Left lobe of liver (tissue), 1 donor: ENCODE measurements around the genes PZP and CLEC1B.

- PRO-cap, result no peak
These were observed 5.8 kb downstream of the CLEC4D start for GRCh38 chr12:8519069-8519459.

DNA sequence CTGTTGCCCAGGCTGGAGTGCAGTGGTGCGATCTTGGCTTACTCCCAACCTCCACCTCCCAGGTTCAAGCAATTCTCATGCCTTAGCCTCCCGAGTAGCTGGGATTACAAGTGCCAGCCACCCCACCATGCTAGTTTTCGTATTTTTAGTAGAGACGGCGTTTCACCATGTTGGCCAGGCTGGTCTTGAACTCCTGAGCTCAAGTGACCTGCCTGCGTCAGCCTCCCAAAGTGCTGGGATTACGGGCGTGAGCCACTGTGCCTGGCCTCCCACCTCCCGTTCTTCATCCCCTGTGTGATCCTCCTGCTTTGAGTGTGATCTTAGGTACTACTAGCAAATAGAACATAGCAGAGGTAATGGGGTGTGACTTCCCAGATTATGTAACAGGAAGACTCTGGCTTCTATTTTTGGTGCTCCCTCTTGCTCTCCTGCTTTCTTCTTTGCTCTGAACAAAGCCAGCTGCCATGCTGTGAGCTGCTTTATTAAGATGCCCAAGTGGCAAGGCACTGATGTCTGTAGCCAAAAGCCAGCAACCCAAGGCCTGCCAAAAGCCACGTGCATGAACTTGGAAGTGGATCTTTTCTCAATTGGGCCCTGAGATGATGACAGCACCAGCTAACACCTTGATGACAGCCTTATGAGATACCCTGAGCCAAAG lies 5.7 kb upstream of the MFAP5 start:
- PRO-cap, result no peak

- PRO-cap, result no peak
These were observed 6.7 kb downstream of the A2ML1 start for GRCh38 chr12:8829188-8829471.

DNA sequence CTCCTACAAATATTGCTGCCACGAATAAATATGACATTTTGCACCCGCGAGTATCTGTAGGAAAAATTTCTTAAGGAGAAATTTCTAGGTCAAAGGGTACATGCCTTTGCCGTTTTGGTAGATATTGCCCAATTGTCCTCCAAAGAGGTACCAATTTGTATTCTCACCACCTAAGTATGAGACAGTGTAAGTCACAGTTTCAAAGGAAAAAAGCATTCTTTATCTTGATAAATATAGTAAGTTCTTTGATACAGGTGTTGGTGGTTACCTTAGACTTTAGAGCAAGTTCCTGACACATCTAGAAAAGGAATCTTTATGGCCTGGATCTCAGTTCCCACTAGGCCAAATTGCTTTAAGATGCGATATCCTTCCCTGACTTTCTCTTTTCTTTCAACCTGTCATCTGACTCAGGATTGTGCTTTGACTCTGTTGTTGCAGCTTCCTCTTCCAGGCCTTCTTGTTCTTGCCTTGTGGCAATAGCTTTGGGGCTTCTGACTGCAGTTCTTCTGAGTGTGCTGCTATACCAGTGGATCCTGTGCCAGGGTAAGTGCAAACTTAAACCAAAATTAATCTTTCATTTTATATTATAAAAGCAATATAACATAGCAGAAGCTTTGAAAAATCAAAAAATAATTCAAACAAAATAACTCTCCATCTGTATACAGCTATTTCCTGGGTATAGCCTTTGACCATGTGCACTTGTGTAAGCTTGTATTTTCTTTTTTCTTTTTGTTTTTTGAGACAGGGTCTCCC lies 2.6 kb downstream of the KLRG1 start:
- PRO-cap, result no peak

- PRO-cap, result bidirectional peak, plus-strand start at chr12:9128601, minus-strand start at chr12:9128509
These were observed 12.5 kb upstream of the A2M start for GRCh38 chr12:9128004-9128932.

GRCh38 chr12:9208181-9208656 lies at the start of gene PZP:
Gene PZP (minus strand): TSS chr12:9208395.
- PRO-cap, result no peak

- PRO-cap, result unidirectional peak, plus-strand start at chr12:9221256
These were observed 12.8 kb upstream of the PZP start for GRCh38 chr12:9220976-9221458.

DNA sequence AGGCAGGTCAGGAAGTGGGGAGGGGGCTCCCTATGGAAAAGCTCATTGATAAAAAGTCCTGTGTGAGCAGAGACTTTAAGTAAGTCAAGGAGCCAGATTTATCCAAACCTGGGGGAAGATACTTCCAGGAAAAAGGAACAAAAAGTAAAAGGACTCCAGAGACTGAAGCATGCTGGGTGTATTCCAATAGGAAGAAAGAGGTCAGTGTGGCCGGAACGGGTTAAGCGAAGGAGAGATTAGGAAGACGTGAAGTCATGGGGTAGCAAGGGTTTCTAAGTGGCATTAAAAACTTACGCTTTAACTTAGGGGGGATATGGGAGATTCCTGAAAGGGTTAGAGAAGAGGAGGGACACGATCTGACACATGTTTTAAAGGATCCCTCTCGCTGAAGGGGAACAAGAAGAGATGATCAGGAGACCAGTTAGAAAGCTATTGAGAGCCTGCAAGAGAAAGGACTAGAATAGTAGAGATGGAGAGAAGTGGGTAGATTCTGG lies 29.7 kb upstream of the PZP start:
- PRO-cap, result no peak

- PRO-cap, result no peak
These were observed 156.3 kb upstream of the PZP start for GRCh38 chr12:9364027-9365417.

DNA sequence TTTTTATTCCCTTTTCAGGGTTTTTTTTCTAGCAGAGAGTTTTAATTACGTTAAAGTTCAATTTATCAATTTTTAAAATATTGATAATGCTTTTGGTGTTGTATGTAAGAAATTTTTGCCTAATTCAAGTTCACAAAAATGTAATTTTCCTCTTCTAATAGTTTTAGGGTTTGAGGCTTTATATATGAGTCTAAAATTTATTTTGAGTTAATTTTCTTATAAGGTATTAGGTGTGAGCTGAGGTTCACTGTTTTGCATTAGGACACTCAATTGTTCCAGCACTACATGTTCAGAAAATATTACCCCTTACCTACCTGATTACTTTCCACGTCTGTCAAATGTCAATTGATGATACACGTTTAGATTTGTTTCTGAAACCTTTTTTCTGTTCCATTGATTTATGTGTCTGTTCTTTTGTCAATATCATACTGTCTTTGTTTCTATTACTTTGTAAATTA lies 17.4 kb upstream of the CLEC2D start:
- PRO-cap, result no peak

DNA sequence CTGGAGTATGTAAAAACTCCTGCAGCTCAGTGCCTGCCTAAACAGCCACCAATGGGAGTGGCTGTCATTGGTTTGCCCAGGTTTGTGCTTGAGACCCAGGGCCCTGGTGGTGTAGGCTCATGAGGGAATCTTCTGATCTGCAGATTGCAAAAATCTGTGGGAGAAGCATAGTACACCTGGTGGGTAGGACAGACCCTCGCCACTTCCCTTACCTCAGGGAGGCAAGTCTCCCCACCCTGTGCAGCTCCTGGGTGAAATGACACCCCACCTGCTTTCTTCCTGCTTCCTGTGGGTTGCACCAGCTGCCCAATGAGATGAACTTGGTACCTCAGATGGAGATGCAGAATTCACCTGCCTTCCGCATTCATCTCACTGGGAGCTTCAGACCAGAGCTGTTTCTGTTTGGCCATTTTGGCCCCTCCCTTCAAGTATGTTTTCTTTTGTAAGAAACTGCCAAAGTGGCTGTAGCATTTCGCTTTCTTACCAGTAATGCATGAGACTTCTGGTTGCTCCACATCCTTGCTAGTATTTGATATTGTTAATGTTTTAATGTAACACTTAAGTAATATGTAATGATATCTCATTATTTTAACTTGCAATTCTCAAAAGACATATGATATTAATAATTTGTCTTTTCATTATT lies 4.7 kb downstream of the CLEC2D start:
- PRO-cap, result no peak

DNA sequence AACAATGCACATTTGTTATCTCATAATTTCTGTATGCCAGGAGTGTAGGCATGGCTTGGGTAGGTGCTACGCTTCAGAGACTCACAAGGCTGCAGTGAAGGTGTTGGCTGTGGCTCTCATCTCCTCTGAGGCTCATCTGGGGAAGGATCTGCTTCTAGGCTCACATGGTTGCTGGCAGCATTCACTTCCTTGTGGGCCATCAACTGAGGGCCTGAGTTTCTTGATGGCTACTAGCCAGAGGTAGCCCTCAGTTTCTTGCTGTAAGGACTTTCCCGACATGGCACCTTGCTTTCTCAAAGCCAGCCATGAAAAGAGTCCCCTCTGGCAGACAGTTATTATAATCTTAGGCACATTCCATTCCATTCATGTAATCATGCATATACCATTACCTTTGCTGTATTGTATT lies 20.3 kb downstream of the CD69 start:
- PRO-cap, result no peak

- PRO-cap, result no peak
These were observed 10.0 kb downstream of the CD69 start for GRCh38 chr12:9750708-9751122.

DNA sequence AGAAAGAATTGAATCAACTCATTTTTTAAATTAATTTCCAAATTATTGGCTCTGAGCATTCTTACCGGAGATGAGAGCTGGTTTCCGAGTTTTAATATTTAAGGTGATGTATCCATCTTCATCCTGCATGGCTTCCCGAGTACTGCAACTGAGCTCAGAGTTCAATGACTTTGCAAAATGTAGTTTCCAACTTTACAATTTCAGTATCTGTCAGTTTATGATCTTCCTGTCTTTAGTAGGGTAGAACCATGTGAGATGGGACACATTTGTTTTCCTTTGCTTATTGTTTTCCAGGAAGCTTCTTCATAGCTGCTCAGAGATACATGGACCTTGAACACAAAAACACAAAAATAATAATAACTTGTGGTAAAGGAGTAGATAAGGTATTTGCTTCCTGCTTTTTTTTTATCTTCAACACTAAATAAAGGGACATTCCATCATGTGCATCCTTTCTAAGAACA lies at the start of gene CLEC1B:
Gene CLEC1B (minus strand): TSS at position 150 of the 461 bp plus-strand sequence.
- PRO-cap, result unidirectional peak, minus-strand start at position 150 of the sequence

DNA sequence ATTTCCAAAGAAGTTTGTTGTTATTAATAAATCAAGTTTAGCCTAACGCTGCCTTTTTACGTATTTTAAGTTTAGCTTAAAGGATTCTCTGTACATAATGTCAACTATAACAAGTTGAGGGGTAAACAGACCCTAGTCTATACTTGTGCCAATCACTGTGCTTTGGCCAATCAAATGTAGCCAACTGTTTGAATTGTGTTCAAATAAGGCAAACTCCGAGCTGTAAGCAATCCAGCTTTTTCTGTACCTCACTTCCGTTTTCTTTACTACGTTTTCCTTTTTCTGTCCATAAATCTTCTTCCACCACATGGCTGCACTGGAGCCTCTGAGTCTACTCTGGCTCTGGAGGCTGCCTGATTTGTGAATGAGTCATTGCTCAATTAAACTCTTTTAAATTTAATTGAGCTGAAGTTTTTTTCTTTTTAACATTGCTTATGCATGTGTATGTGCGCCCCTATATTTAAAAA lies 29.7 kb downstream of the CLEC1A start:
- PRO-cap, result no peak

DNA sequence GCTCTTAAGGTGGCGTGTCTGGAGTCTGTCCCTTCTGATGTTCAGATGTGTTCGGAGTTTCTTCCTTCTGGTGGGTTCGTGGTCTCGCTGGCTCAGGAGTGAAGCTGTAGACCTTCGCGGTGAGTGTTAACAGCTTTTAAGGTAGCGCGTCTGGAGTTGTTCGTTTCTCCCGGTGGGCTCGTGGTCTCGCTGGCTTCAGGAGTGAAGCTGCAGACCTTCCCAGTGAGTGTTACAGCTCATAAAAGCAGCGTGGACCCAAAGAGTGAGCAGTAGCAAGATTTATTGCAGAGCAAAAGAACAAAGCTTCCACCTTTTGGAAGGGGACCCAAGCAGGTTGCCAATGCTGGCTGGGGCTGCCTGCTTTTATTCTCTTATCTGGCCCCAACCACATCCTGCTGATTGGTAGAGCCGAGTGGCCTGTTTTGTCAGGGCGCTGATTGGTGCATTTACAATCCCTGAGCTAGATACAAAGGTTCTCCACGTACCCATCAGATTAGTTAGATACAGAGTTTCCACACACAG lies 12.0 kb downstream of the GABARAPL1 start:
- PRO-cap, result no peak

- PRO-cap, result no peak
These were observed 12.7 kb downstream of the GABARAPL1 start for GRCh38 chr12:10225454-10225704.

DNA sequence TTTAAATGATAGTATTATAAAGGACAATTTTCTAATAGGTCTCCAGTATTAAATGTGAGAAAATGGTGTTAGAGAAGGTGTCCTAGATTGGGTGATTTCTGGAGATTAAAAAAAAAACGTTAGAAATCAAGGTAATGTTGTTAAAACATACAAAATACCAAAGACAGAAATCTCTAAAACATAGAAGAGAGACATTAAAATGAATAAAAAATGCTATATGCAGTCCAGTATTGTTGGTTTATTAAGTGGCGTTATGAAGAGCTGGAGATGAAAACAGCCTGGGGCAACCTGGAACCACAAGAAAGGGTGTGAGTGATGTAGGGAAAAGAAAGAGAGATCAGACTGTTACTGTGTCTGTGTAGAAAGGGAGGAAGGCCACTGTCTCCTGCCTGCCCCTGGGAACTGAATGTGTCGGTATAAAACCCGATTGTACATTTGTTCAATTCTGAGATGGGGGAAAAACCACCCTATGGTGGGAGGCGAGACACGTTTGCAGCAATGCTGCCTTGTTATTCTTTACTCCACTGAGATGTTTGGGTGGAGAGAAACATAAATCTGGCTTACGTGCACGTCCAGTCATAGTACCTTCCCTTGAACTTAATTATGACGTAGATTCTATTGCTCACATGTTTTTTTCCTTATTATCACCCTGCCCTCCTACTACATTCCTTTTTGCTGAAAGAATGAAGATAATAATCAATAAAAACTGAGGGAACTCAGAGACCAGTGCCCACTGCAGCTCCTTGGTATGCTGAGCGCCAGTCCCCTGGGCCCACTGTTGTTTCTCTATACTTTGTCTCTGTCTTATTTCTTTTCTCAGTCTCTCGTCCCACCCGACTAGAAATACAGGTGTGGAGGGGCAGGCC lies 4.7 kb upstream of the KLRK1 start:
- PRO-cap, result no peak

DNA sequence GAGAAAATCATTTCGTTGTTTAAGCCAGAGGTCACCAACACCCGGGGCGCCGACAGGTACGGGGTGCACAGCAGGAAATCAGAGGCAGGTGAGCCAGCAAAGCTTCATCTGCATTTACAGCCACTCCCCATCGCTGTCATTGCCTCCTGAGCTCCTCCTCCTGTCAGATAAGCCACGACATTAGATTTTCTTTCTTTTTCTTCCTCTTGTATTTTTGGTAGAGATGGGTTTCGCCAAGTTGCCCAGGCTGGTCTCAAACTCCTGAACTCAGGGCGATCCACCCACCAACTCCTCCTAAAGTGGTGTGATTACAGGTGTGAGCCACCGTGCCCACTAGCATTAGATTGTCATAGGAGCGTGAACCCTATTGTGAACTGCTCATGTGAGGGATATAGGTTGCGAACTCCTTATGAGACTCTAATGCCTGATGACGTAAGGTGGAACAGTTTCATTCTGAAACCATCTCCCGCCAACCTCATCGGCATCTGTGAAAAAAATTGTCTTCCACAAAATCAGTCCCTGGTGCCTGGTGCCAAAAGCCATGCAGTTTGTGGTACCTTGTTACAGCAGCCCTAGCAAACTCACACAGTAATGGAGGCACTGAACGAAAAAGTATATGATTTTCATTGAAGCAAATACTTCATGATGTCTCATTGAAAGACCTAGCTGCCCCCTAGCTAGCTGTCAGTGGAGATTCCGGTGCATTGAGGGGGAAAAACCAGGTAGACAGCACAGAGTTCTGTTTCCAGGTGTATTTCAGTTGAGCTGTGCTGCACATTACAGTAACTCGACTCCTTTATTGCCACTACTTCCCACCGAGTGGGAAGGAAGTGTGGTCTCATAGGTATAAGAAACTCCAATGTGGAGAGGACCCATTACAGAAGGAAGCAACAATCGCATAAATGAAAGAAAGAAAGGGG lies 1.4 kb downstream of the STYK1 start:
- PRO-cap, result no peak

DNA sequence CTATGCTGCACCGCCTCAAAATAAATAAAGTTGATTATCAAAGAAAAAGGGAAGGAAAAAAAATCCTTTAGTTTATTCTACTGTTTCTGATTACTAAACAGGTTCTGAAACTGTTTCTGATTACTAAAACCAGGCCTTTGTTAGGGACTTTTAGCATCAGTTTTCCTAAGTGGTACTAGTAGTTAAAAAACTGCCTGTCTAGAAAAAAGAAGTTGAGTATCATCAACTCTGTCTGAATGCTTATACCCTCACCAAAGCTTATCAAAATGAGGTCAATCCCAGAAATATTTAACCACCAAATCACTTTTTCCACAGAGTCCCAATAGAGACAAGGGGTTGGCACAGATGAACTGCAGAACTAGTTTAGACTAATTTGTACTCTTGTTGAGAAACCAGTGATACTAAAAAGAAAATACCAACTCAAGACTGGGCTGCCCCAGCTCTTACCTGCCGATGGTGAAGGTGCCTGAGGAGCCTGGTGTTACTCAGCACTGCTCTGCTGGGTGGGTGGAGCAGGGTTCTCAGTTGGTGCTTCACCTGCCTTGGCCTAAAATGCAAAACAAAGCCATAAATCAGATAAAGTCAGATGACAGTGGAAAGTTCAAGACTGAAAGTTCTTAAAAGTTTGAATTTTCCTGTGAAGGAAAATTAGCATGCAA lies 22.2 kb downstream of the YBX3 start:
- PRO-cap, result no peak